Fallopian tube (tissue), 1 donor: ENCODE measurements around a stretch of chr2.

DNA sequence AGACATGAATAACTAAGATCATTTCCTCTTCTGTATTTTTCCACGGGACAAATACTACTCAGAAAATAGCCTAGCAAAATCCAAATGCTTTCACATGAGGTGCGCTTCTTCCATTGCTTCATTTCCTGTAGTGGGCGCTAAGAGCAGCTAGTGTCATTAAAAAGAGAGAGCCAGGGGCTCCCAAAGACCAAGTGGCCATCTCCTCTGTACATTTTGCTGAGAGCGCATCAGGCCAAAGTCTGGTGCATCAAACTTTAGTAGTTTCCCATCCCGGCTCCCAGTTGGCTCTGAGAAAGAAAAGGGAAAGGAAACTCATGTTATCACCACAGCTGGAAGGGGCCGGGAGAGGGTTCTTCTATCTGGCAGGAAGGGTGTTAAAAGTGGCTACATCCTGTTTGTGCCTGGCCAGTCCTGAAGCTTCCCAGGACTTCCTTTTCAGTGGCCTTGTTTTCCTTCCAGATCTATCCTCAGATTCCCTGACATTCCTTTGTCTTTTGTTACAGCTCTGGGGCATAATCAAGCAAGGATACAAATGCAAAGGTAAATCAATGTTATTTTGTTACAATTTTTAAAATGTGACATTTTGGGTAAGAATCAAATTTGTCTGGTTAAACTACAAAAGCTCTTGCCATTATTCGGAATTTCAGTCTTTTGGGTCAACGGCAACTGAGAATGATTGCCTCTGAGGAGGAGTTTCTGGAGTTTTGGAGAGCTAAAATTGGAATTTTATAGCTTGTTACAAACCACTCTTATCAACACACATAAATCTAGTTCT, 43.9 kb downstream of the FAM98A start:
- PRO-cap = no peak

- PRO-cap = no peak
These were observed 107.4 kb upstream of the FAM98A start for GRCh38 chr2:33706491-33706936.

DNA sequence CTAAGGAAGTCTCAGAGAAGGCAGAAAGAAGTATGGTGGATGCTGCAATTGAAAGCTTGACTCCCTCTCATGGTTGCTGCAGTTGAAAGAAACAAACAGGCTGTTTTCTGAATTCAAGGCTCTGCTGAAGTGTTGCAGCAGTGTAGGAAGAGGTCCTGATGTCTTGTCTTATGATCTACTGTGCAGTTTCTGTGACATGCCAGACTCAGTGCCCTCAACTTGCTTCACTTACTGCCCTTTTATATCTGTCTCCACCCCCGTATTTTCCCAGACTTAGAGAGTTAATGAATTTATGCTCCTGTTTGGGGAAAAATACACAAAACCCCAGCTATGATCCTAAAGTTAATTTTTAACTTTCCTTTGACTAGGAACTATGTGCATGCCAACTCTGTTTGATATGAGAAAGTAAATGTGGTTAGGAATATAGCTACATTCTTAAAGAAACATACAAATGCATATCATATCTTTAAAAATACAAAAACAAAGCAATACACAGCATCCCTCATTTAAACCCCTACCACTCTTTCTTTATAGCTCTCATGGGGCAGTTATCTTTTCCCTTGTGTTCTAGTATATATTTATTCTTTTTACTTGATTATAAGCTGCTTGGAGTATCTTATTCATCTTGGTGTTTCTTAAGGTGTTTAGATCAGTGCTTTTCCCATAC, 655.4 kb upstream of the FAM98A start:
- PRO-cap = no peak

DNA sequence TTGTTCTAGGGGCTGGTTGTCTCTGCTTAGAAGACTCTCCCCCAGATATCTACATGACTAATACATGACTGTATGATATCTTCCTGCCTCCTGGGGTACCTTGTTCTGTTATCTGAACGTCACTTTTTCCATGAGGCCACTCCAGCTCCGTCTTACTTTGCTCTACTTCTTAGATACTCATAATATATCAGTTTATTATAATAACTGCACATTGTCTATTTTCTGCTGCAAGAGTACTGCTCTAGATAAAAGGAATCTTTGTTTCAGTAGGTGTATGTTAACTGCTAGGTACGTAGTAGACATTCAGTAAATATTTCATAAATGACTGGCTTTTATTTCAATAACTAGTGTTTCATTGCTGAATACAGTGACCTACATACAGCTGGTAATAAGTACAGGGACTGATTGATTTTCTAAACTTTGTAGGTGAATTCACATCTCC, 791.7 kb upstream of the FAM98A start:
- PRO-cap = no peak

GRCh38 chr2:35645169-35645500, 710.4 kb upstream of the CRIM1 start:
- PRO-cap = no peak

- PRO-cap = no peak
These were observed 11.7 kb downstream of the CRIM1 start for GRCh38 chr2:36367228-36367825.

DNA sequence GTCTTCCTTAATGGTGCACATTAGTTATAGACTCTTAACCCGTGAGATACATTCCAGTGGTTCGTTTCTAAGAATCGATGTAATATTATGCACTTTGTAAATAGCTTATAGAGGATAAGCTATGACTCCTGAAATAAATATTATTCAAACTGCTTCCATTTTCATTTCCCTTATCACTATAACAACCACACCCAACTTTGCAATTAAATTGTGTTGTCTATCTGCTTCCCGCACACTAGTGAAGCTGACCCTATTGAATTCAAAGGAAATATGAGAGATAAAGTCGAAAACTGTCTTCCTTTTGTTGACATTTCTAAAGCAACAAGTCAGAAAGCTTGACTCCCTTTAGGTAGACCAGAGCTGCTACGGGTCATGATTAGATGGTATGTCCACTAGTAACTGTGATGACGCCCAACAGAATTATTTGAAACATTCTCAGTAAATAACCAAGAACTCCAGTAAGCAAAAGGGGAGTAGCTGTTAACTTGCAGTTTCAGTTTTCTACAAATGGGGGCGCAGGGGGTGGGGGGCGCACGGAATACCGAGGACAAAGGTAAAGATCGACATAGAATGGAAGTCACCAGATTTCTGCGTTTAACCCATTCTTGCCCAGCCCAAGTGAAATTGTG, 56.3 kb downstream of the CRIM1 start:
- PRO-cap = no peak

- PRO-cap = no peak
These were observed 7.2 kb downstream of the FEZ2 start for GRCh38 chr2:36590735-36591242.

GRCh38 chr2:36959505-36959977, 6.8 kb downstream of the STRN start:
- PRO-cap = no peak

DNA sequence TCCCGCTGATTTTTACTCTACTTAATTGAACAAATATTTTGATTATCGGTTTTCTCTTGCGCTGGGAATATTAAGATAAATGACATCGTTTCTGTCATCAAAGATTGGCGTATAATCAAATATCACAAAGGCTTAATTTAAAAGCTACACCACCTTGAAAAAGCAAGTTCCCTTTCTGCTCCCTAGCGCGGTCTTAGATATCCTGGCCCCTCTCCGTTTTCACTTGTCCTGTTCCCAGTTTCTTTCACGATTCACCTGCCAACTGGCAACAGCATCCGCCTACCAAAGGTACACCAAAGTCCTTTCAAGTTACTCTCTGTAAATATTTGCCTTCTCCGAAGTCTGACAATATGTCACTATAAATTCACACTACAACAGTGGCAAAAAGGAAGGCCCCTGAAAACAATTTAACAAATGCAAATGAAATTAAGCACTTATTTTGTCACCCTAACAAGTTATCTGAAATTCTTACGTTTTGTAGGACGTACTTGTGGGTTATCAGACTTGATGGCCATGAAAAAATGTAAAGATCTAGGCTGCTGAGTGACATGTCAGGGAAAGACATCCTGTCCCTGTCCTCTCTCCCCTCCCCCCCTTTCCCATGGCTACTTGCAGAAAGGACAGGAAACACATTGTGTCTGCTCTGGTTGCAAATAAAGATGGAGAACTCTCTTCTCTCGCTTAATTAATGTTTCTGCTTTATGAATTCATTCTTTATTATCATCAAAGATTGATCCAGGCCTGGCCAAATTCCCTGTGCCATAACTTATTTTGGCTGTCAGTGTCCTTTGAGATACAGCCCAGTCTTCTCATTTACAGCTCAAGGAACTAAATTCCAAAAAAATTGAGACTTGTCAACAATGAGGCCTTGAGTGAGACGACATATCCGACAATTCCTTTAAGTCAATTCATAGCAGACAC, 1.3 kb upstream of the STRN start:
- PRO-cap = no peak

DNA sequence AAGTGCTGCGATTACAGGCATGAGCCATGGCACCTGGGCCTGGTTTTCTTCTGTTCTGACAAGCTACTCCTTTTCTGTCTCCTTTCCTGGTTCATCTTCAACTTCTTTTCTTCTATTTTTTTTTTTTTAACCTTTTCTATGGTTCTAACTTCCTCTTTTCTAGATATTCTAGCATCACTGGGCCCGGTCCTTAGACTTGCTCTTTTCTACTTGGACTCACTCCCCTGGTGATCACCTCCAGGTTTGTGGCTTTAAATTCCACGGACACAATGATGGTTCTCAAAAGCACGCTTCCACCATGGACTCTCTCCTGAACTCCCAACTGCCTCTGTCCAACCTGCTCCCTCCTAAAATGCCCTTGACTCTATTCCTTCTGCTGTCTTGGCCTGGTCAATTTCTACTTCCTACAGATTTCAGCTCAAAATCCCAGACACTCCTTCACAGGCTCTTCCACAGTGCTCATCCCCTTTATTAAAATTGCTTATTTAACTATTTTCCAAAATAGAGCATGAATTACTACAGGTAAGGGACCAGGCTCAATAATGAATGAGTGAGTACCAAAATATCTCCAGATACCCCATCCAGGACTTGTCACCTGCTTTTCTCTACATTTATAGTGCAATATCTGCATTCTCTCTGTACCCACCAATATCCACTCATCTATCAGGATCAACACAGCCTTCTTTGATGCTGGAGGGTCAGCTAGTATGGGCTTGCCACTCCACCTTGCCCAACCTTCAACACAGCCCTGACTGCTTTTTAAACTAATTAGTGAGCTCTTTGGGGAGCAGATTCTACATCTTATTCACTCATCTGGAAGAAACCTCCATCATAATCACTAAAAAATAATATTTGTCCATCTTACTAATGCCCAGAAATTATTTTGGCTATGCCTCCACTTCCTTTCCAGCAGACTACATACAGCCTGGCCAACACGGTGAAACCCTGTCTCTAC, 1.7 kb downstream of the EIF2AK2 start:
- PRO-cap = no peak

DNA sequence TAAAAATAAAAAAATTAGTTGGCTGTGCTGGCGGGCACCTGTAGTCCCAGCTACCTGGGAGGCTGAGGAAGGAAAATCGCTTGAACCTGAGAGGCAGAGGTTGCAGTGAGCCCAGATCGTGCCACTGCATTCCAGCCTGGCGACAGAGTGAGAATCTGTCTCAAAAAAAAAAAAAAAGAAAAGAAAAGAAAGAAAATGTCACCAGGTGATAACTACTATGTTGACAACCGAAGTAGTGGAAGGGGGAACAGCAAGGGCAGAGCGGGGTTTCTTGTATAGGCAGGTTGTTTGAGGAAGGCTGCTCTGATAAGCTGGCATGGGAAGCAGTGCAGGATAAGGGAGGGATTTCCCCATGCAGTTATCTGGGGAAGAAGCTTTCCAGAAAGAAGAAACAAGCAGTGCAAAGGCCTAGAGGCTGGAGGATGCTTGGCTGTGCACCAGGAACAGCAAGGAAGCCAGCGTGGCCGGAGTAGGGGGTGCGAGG, 960 bp downstream of the EIF2AK2 start:
- PRO-cap = no peak

DNA sequence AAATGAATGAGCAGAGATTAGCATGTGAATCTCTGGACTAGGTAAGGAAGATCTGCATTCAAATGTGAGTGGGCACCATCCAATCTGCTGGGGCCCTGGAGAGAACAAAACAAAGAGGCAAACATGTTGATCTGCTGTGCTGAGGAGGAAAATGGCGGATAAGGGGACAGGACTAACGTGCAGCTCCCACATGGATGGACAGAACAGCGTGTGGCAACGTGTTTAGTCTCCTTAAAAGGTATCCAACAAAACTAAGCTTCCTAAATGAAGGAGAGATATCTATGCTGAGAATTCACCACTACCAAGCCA, 9.7 kb downstream of the CEBPZOS start:
- PRO-cap = no peak

- PRO-cap = no peak
These were observed 10.3 kb downstream of the PRKD3 start for GRCh38 chr2:37314409-37314748.

DNA sequence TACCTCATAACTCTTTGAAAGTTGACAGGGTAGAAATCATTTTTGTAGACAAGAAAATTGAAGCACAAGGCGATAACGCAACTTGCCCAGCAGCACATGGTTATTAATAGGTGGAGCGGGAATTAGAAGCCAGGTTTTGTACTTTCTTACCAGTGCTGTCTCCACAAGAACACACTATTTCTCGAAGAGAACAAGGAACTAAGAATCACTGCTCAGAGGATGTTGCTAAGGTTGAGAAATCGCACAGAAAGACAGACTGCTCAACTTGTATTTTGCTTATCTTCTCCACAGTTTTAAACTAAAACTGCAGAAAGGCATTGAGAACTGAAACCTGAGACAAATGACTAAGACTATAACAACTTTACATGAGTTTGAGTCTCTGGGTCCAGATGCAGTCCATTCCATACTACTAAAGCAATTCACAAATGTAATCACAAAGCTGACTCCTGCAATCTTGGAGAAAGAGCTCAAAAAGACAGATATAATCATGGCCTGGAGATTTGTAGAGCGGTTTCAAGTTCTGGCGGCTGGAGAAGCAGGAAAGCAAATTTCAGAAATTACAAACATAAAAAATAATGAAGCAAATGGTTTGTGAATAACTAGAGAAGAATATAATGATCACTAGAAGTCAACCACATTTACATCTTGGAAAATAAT, 6.2 kb downstream of the PRKD3 start:
- PRO-cap = no peak

DNA sequence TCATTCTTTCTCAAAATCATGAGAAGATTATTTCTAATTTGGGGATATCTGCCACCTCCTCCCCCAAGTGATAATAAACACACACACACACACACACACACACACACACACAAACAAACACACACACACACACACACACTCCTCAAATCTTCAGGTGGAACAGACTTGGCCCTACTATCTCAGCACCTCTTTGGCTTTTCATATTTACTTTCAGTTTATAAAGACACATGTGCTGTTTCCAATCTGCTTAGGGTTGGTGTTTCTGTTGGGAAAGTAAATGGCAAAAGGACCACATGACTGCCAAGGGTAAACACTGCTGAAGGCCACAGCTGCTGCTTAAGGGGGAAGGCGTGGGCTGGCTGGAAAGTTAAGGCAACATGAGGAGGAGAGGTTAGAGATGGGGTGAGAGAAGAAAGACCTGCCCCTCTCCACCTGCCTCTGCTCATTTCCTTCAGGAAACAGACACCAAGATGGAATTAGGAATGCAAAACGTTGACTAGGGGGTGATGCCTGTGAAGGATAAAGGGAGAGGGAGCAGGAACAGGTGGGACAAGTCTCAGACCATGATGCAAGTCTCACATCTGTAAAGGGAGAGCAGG, 86.2 kb downstream of the CDC42EP3 start:
- PRO-cap = bidirectional peak, plus-strand start at position 394 of the sequence, minus-strand start at position 192 of the sequence

DNA sequence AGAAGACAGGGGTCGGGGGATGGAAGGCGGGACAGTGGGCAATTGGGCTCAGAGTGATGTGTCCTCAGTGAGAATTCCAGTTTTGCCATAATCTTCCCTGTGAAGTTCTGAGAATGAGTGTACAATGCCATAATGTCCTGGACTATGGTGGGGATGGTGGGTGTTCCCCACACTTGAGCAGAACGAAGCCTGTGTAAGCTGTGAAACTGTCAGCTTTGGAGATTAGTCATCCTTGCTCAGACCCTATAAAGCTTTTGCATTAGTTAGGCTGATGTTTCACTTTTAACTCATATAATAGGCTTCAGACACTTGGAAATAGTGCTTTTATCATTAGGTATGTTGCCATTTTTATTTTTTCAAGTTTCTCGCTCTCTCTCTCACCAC, 47.4 kb downstream of the CDC42EP3 start:
- PRO-cap = no peak

GRCh38 chr2:37654475-37654912, 16.9 kb downstream of the CDC42EP3 start:
- PRO-cap = no peak

- PRO-cap = no peak
These were observed 82.3 kb upstream of the CDC42EP3 start for GRCh38 chr2:37753646-37754254.

GRCh38 chr2:37794631-37795295, 123.3 kb upstream of the CDC42EP3 start:
- PRO-cap = no peak